Uterus (tissue), 7 donors: ENCODE measurements around a stretch of chr1.

GRCh38 chr1:94045220-94046070 lies 75.5 kb downstream of the ABCA4 start:
- PRO-cap, 4 experiments: peak in 2 of 4 experiments; most common plus-strand start chr1:94045864 (in 1); most common minus-strand start chr1:94045641 (in 2)
- RAMPAGE, long total RNA, 2 experiments: no peak in any of the 2 experiments
- RRBS: no CpG with 5 or more reads among the region's 24 CpGs

DNA sequence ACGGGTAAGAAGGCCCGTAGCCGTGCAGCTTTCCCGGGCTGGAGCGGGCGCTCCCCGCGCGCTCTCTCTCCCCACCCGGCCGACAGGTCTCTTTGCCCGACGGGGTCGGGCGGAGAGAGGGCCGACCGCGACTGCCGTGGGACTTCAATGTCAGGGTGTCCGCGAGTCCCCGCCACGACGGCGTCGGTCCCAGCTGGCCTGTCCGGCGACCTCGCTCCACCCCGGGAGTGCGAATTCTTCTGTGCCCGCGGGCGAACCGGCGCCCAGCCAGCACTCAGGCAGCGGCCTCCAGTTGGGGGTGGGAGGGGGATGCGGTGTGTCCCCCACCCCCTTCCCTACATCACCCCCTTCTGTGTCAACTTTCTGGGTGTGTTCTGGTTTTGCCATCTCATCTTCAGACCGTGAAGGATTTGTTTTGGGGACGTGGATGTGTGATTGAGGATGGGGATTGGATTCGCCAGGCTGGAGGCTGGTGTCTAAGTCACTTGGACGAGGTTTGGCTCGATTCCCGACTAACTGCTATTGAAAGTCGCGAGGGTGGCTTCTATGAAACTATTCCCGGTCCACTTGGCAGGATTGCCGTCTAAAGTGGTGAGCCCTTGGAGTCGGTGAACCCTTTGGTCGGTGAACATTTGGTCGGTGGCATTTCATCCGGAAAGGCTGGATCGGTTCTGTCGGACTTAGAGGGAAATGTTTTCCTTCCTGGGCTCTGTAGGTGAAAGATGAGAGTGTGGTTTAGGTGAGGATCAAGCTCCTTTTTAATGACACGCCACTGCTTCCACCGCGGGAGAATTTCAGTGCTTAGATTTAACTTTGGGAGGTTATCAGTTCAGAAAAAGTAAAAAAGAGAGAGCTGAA lies 625 bp downstream of the ABCD3 start:
- PRO-cap, 4 experiments: peak in 1 of 4 experiments; most common minus-strand start position 521 of the sequence (in 1)
- RAMPAGE, long total RNA, 2 experiments: no peak in any of the 2 experiments
- RRBS: 2% methylated on average over 12 of the region's 57 CpGs

GRCh38 chr1:94579671-94580475 lies 38.3 kb upstream of the F3 start:
- PRO-cap, 4 experiments: no peak in any of the 4 experiments
- RAMPAGE, long total RNA, 2 experiments: no peak in any of the 2 experiments
- RRBS: no CpG with 5 or more reads among the region's 6 CpGs

- PRO-cap, 4 experiments: no peak in any of the 4 experiments
- RAMPAGE, long total RNA, 2 experiments: no peak in any of the 2 experiments
- RRBS: no CpG with 5 or more reads among the region's 5 CpGs
Observed at GRCh38 chr1:94657700-94658273, 116.2 kb upstream of the F3 start.

- PRO-cap, 4 experiments: no peak in any of the 4 experiments
- RAMPAGE, long total RNA, 2 experiments: no peak in any of the 2 experiments
- RRBS: no CpG with 5 or more reads among the region's 6 CpGs
Observed at GRCh38 chr1:94753291-94753994, 66.7 kb upstream of the SLC44A3 start.

- PRO-cap, 4 experiments: no peak in any of the 4 experiments
- RAMPAGE, long total RNA, 2 experiments: no peak in any of the 2 experiments
- RRBS: no CpG with 5 or more reads among the region's 6 CpGs
Observed at GRCh38 chr1:94803419-94804204, 16.5 kb upstream of the SLC44A3 start.

DNA sequence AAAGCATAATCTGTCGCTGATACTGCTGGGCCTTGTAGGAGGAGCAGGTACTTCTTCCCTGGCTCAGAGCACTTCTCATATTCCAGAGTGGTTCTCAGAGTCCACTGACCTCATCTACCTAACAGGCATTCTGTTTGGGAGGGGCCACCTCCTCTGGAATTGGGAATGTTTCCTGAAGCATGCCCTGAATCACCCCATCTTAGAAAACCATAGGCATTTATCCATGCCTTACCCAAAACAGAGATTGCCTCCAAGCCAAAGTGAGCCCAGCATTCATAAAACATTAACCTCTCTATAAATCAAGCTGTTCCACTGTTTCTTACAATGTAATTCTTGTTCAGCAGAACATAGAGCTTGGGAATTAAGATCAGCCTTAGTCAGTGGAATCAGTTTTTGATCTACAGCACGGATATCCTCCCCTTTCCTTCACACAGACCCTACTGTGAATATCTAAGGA lies 35.2 kb downstream of the SLC44A3 start:
- PRO-cap, 4 experiments: no peak in any of the 4 experiments
- RAMPAGE, long total RNA, 2 experiments: no peak in any of the 2 experiments
- RRBS: no CpG with 5 or more reads among the region's 2 CpGs

- PRO-cap, 4 experiments: no peak in any of the 4 experiments
- RAMPAGE, long total RNA, 2 experiments: no peak in any of the 2 experiments
- RRBS: no CpG with 5 or more reads among the region's 2 CpGs
Observed at GRCh38 chr1:94900675-94900874, 26.3 kb downstream of the CNN3 start.

DNA sequence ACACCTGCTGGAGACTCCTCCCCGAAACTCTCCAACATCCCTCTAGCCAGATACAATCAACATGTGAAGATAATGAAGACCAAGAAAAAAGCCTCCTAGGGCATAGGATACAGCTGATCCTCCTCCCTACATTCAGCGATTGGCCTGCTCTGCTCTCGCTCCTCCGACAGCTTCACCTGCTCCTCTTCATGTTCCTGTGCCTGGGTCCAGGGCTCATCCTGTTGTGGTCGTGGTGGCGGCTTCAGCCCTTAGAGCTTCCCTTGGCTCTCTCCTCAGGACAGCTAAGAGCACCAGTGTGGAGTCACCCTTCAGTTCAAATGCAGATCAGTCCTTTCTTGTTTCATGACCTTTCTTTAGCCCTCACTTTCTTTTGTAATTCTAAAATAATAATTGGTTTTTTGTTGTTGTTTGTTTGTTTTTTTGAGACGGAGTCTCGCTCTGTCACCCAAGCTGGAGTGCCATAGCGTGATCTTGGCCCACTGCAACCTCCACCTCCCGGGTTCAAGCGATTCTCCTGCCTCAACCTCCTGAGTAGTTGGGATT lies 18.7 kb downstream of the CNN3 start:
- PRO-cap, 4 experiments: no peak in any of the 4 experiments
- RAMPAGE, long total RNA, 2 experiments: start-site peak on the minus strand in 1 of 2 experiments, centred at position 345 of the sequence, 7 reads per replicate
- RRBS: no CpG with 5 or more reads among the region's 11 CpGs

DNA sequence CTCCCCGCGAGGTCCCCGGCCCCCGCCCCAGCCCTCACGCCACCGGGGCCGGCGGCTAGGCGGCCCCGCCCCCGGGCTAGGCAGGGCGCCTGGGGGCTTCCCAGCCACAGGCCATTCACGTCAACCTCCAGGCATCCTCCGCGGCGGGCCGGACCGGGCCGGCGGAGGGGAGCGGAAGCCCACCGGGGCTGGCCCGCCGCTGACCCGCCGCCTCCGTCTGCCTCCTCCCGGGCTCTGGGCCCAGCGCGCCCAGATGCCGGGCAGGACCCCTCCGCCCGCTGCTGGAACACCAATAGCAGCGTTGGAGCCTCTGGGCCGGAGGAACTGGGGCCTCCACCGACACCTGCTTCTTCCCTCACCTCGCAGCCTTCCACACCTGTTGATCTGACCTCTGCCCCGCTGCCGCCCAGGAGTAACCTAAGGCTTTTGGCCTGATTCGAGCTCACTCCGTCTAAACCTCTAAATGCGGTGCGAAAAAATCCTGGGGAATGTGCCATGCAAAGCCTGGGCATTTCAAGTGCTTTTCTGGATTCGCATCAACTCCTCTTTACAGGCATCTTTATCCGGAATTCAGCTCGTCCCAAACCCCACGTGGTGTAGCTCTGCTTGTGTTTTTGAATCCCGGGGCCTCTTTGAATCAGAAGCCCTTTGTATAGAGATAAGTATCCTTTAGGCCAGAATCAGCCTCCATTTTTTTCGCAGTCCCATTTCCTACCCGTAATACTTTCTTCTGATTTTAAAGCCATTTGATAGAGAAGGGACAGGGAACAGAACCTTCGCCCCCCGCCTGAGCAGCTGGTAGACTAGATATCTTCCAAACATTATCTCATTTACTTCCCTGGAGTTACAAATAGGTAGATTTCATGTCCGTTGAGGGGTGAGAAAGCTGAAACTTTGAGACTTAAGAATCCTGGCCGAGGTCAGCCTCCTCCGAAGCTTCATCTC lies 645 bp upstream of the CNN3 start:
- PRO-cap, 4 experiments: peak in 4 of 4 experiments; most common plus-strand start position 114 of the sequence (in 2); most common minus-strand start position 236 of the sequence (in 3)
- RAMPAGE, long total RNA, 2 experiments: no peak in any of the 2 experiments
- RRBS: 7% methylated on average over 26 of the region's 55 CpGs

GRCh38 chr1:94961597-94961993 lies 34.7 kb upstream of the CNN3 start:
- PRO-cap, 4 experiments: no peak in any of the 4 experiments
- RAMPAGE, long total RNA, 2 experiments: no peak in any of the 2 experiments
- RRBS: no CpG with 5 or more reads among the region's 7 CpGs

DNA sequence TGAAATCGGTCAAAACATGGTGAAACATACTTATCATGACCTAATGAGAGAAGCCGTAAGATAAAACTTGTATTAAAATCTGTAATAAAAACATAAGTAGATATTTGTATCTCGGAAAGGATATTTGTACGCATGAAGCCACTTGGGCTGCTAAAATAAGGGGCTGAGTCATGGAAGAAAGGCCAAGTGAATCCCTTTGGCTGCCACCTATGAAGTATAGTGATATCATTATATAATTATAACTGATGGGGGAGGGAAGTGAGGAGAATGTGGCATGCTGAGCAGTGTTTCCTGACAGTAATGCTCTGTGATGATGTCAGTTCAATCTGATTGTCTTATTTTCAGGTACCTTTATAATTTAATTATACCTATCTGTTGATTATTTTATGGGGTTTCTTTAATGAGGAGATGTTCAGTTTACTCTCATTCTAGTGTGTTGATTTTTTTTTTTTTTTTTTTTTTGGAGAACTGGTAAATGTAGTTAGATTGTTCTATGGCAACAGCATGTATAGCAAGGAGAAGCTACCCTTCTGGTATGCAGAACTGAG lies 13.7 kb downstream of the RWDD3 start:
- PRO-cap, 4 experiments: no peak in any of the 4 experiments
- RAMPAGE, long total RNA, 2 experiments: no peak in any of the 2 experiments
- RRBS: no CpG with 5 or more reads among the region's 4 CpGs

GRCh38 chr1:96758919-96759825 lies 37.6 kb downstream of the PTBP2 start:
- PRO-cap, 4 experiments: no peak in any of the 4 experiments
- RAMPAGE, long total RNA, 2 experiments: no peak in any of the 2 experiments
- RRBS: no CpG with 5 or more reads among the region's 3 CpGs

- PRO-cap, 4 experiments: no peak in any of the 4 experiments
- RAMPAGE, long total RNA, 2 experiments: no peak in any of the 2 experiments
- RRBS: no CpG with 5 or more reads among the region's 4 CpGs
Observed at GRCh38 chr1:96962991-96963451, 241.4 kb downstream of the PTBP2 start.

DNA sequence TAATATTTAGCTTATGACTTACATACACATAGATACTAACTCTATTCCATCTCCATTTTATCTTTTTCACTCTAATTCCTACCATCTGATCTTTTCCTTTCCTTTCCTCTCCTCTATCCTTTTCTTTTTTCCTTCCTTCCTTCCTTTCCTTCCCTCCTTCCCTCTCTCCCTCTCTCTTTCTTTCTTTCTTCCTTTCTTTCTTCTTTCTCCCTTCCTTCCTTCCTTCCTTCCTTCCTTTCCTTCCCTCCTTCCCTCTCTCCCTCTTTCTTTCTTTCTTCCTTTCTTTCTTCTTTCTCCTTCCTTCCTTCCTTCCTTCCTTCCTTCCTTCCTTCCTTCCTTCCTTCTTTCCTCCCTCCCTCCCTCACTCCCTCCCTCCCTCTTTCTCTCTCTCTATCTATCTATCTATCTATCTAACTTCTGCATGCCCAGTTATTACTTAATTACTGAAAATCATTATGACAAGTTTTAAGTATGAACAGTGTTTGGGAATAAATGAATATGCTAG lies 409.0 kb downstream of the PTBP2 start:
- PRO-cap, 4 experiments: no peak in any of the 4 experiments
- RAMPAGE, long total RNA, 2 experiments: no peak in any of the 2 experiments

DNA sequence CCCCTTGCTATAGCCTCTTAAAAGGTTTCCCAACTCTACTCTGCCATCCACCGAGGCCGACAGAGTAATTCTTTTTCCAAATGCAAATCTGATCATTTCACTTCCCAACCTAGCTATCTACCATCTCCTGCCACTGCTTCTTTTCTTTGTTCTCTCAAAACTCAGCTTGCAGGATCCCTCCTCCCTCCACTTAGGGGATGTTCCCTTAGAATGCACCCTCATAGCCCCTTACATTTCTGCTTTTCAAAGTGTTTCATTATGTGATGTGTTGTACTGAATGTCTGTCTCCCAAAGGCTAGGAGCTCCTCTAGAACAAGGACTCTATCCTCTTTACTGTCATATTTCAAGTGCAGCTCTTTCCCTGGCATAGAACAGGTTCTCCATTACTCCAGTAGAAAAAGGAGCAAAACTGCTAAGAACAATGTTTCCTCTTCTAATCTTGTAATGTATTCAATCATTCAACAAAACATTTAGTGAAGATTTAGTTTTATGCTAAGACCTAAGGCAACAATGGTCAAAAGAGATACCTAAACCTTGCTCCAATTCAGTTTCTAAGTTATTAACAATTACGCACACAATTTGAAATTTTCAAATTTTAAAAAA lies 270.8 kb downstream of the DPYD start:
- PRO-cap, 4 experiments: no peak in any of the 4 experiments
- RAMPAGE, long total RNA, 2 experiments: no peak in any of the 2 experiments
- RRBS: no CpG with 5 or more reads among the region's 3 CpGs

GRCh38 chr1:98733235-98733941 lies 71.9 kb downstream of the SNX7 start:
- PRO-cap, 4 experiments: no peak in any of the 4 experiments
- RAMPAGE, long total RNA, 2 experiments: no peak in any of the 2 experiments
- RRBS: no CpG with 5 or more reads among the region's 6 CpGs

DNA sequence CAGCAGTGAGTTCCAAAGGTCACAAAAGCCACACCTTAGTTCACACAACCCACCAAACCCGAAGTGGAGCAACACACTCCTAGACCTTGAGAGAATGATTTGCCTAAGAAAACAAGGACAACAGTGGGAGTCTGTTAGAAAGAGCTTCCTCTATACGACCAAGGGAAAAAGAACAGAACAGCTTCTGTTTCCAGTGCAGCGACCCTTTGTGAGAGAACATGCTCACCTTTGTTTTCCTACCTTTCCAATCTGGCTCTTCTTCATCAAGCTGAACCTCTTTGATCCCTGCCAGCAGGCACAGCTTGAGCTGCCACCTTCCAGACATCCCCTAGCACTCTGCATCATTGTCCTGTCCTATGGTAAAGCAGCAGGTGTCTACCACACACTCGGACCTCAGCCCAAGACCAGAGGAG lies 56.7 kb upstream of the PALMD start:
- PRO-cap, 4 experiments: no peak in any of the 4 experiments
- RAMPAGE, long total RNA, 2 experiments: no peak in any of the 2 experiments
- RRBS: no CpG with 5 or more reads among the region's 4 CpGs

DNA sequence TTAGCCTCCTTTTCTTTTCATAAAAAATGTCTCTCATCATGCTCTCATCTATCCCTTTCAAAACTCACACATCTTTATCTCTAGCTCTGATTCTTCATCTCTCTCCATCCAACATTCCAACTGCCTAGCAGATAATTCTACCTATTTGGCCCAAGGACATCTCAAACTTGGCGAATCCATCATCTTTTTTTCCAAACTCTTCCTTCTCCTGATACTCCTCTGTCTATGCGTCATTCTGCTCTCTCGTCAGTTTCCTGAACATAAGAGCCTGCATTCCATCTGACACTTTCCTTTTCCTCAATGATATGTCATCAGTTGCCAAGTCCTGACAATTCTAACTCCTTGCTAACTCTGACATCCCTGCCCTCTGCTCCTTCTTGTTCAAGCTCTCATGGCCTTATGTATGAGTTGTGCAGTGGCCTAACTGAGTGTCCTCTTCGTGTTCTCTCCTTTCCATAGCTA lies 11.2 kb downstream of the PALMD start:
- PRO-cap, 4 experiments: peak in 1 of 4 experiments; most common plus-strand start position 337 of the sequence (in 1)
- RAMPAGE, long total RNA, 2 experiments: no peak in any of the 2 experiments
- RRBS: no CpG with 5 or more reads among the region's 4 CpGs

DNA sequence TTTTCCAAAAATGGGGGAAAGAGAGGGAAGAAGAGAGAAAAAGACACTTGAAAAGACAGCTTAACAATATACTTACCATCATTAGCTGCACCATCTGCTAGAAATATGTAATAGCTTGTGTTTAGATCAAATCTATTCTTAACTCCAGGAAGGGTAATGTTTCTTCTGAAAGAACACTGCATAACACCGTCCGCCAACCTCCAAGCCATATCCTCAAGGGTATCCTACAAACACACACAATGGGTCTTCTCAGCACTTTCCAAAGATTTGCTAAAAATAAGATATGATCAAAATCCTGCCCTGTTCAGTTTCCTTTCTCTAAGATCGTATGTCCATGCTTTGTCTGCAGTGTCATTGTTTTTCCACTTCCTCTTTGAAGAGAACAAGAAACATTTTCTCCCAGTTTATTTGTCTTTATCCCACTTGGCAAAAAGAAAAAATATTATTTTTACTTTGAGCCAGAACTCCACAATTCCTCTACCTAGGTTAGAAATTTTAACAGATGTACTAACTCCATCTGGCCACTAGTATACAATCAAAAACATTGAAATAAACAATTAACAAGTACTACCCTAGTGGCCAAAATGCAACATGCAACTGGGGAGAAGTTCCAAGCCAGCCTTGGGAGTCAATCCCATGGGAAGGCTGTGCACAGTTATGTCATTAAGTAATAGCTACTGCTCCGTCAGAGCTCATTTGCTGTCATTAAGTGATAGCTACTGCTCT lies 37.9 kb downstream of the FRRS1 start:
- PRO-cap, 4 experiments: peak in 2 of 4 experiments; most common minus-strand start position 215 of the sequence (in 2)
- RAMPAGE, long total RNA, 2 experiments: no peak in any of the 2 experiments
- RRBS: no CpG with 5 or more reads among the region's 4 CpGs